CD14-positive monocyte (primary cell): ENCODE data around the gene PLEK2.

- CAGE, long polyA plus RNA = no peak
These were observed 5.8 kb upstream of the GPX2 start for GRCh38 chr14:64948255-64948798.

DNA sequence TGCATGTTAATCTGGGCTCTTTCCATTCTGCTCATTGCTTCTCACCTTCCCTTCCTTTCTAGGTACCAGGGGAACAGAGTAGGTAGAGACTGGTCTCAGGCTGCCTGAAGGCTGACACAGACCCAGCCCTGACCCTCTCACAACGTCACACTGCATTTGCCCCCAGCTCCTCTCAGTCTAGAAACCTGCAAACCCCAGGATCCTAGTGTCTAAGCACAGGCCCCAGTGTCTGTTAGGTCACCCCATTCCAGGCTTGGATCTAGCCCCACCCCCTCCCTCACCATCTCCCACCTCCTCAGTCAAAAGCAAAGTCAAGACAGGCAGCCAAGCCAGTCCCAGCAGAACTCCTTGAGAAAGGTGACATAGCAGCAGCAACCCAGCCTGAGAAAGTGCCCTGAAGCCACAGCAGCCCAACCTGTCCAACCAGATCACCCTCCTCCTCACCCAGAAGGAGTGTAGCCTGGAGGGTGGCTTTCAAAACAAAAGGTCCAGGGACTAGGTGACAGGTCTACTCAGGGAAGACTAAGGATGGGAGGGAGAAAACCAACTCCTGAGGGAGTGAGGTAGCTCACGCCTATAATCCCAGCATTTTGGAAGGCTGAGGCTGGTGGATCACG is 5.3 kb downstream of the RAB15 start:
- CAGE, long polyA plus RNA = no peak

DNA sequence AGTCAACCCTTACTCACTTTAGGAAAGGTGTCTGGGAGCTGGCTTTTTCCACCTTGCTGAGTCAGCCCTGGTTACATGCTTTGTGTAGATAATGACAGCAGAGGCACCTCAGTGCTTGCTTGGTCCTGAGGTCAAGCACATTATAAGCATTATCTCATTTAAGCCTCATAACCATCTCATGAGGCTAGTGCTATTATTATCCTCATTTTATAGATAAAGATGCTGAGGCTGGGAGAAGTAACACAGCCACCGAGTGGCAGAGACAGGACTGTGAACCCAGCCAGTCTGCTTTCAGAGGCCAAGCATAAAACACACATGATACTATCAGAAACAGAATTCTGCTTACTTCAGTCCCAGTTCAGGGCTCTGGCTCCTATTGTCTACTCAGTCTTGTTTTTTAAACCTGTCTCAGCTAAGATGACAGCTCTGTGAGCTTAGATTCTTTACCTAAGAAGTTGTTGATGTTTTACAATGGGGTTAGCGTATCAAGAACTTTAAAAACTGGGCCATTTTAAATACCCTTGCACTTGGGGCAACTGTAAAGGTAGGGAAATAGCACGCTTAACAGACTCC is 29.3 kb downstream of the MAX start:
- CAGE, long polyA plus RNA = no peak

- CAGE, long polyA plus RNA = no peak
These were observed 28.6 kb downstream of the MAX start for GRCh38 chr14:65073639-65074154.

GRCh38 chr14:65078888-65079342 is 23.4 kb downstream of the MAX start:
- CAGE, long polyA plus RNA = no peak

DNA sequence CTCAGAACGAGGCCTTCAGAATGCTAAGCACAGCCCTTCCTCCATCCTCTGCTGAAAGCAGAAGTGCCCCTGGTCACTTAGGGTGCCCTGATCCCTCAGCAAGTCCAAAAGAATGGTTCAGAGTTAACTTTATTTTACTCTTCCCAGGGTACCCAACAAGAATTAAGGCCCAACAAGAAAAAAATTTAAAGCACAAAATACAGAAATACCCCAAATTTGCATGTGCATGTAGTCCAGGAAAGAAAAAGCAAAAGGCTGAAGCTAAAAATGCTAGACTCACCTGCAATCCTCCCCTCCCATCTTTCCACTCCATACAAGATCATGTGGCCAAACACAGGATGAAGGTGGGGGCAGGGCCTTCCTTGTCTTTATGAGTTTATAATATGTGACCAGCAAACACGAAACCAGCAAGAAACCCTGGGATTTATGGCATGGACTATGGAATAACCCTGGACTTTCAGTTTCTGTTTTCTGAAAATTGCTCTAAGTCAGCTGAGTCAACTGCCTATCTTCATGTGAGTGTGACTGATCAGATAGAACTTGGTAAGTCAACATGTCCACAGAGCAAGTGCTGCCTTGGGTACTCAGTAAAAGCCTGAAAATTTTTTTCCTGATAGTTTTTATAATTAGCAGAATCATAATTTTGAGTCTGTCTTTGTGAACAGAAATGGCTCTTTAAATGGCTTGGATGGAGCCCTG is 21.1 kb downstream of the MAX start:
- CAGE, long polyA plus RNA = no peak

DNA sequence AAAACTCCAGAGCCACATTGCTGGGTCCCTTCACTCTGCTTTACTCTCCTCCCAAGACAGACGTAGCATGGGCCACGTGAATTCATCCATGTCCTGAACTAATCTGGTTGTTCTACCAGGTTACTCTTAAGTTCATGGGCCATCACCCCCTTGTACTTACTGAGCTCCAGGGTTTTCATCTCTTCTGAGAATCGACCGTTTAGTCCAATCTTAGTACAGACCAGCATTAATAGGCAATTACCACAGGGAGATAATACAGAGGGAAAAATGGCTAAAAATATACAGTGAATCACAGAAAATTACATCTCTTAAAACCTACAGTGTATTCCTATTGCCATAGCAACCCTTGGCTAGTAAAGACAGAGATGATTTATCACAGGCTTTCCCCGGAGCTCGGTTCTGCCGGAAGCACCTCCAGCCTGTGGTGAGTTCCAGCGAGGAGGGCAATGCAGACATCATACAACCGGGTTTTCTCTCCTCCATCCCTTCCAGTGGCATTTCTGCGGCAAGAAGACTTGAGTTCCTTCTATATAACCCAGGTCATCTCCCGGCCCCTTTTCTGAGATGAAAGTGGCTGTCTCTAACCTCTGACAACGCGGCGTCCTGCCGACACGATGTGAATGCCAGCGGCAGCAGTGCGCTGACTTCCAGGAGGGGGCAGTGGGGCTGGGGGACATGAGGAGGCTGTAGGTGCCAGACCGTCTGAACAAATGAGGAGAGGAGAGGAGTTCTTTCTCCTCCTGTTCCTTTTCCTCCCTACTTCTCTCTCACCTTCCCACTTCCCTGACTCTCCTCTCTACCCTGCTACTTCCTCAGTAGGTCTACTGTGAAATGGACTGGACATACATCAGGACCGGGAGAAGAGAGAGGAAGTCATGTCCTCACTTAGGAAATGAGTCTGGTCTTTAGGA is 68.4 kb upstream of the MAX start:
- CAGE, long polyA plus RNA = no peak

DNA sequence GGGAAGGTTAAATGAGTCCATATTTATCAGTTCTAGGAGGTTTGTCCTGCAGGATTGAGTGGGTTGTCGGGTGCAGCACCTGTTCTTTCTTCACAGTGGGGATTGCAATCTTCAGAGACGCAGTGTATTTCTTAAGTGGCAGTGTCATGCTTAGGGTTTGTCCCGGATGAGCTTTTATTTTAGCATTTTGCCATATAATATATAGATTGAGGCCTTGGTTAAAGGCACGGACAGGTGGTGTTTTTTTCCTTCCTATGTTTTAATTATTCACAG is 1.2 kb downstream of the FUT8 start:
- CAGE, long polyA plus RNA = no peak

GRCh38 chr14:65564696-65565124 is 152.2 kb downstream of the FUT8 start:
- CAGE, long polyA plus RNA = no peak

GRCh38 chr14:65927880-65928467 is 515.4 kb downstream of the FUT8 start:
- CAGE, long polyA plus RNA = no peak

DNA sequence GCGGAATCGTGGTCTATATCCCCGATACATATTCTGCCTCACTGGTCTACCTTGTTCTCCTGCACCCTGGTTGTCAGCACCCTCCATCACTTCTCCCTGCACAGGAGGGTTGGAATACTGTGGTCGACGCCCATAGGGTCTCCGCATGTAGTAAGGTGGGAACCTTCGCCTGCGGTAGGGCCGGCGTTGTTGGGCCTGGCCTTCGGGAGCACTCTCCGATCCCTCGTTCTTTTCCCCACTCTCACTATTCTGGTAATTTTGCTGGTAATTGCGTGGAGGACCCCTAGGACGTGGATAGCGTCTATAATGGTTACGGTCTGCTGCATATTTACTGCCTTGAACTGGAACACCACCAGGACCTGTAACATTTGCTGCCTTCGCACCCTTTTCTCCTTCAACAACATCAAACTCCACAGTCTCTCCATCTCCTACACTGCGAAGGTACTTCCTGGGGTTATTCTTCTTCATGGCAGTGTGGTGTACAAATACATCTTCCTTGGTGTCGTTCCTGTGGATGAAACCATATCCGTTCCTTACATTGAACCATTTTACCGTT is 473.0 kb upstream of the CCDC196 start:
- CAGE, long polyA plus RNA = no peak

GRCh38 chr14:66422552-66422885 is 63.7 kb upstream of the CCDC196 start:
- CAGE, long polyA plus RNA = no peak

DNA sequence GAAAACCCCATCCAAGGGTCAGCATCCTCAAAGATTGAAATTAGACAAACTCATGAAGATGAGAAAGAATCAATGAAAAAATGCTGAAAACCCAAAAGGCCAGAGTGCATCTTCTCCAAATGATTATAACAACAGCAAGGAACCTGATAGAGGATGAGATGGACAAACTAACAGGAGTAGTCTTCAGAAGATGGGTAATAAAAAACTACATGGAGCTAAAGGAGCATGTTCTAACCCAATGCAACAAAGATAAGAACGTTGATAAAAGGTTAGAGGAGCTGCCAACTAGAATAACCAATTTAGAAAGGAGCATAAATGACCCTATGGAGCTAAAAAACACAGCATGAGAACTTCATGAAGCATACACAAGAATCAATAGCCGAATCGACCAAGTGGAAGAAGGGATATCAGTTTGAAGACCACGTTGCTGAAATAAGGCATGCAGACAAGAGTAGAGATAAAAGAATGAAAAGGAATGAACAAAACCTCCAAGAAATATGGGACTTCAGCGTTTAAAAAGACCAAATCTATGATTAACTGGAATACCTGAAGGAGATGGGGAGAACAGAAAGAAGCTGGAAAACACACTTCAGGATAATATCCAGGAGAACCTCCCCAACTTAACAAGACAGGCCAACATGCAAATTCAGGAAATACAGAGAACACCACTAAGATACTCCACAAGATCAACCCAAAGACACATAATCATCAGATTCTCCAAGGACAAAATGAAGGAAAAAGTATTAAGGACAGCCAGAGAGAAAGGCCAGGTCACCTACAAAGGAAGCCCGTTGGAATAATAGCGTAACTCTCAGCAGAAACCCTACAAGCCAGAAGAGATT is 194.9 kb downstream of the GPHN start:
- CAGE, long polyA plus RNA = no peak

DNA sequence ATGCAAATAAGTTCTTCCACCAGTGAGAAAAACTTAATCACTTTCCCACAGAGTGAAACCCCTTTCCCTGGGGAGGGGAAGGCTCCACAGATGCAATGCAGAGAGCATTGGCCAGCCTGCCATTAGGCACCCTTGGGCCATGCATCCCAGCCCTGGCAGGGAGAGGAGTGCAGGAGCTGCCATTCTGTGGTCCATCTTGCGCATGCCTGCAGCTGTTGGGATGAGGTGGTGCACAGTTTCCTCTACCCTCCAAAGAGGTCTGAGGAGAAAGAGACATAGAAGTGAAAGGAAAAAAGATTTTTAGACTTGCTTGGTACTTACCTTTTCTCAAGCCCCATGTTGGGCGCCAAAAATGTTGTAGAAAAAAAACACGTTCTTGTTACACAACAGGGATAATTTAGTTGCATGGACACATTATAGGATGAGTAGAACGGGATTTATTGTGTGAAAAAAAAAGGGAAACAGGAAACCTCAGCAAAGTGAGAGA is 244.5 kb upstream of the GARIN2 start:
- CAGE, long polyA plus RNA = no peak

- CAGE, long polyA plus RNA = no peak
These were observed 734 bp upstream of the PALS1 start for GRCh38 chr14:67240499-67240903.

DNA sequence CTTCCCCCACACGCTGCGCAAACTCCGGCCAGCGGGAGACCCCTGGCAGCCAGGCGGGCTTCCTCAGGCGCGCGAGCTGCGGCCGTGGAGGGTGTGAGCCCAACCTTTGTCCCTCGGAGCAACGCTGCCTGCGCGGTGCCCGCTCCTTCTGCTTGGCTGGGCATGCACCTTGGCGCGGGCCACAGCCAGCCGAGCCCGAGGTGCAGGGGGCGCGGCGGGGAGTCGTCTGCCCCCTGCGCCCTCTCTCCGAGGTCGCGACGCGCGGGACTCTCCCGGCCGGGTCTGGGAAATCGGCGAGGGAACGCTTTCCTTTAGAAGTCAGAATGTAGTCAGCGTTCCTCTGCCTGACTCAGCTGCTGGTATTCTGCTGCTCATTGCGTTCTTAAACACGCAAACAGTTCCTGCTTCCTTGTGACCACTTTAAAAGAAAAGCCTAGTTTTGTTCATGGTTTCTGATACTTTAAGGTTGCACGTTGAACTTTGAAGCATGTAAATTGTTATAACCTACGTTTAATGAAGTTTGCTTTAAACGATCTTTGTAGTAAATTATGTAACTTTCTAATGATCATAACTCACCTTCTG is 483 bp downstream of the PALS1 start:
- CAGE, long polyA plus RNA = no peak

- CAGE, long polyA plus RNA = no peak
These were observed 37.9 kb downstream of the PALS1 start for GRCh38 chr14:67278950-67279624.

- CAGE, long polyA plus RNA = no peak
These were observed at the start of gene PLEK2 for GRCh38 chr14:67411835-67412554. Gene PLEK2, minus strand, starts transcription at chr14:67412165.

DNA sequence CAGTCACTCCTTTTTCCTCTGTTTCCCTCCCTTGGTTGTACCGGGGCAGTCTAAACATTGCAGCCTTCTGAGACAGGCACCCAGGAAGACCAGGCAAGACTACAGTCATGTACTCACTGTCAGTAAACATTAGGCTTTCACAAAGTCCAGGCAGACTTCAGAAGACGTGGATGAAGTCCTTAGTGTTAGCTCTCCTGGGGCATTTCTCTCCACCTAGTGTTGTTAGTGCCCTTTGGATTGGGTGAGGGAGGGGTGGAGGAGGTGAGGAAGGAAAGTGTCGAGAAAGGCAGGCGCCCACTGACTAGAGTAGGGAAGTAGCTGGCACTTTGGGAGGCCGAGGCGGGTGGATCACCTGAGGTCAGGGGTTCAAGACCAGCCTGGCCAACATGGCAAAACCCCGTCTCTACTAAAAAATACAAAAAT is 20.2 kb downstream of the TMEM229B start:
- CAGE, long polyA plus RNA = no peak

DNA sequence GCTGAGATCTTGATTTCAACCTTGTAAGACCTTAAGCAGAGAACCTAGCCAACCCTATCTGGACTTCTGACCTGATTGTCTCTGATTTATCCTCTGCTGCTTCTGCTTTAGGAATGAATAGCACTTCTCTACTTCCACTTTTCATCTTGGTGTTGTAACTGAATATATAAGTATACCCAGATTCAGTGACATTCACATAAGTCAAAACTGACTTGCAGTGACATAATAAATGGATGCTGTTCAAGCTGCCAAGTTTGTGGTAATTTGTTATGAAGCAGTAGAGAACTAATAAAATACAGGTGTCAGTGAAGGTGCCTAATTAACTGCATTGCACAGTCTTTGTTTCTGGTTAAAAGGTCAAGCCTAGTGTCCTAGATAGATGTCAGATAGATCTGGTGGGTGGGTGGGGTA is 33.7 kb downstream of the RAD51B start:
- CAGE, long polyA plus RNA = no peak